Metanephros (tissue), 2 donors: ENCODE measurements around a stretch of chr12.

DNA sequence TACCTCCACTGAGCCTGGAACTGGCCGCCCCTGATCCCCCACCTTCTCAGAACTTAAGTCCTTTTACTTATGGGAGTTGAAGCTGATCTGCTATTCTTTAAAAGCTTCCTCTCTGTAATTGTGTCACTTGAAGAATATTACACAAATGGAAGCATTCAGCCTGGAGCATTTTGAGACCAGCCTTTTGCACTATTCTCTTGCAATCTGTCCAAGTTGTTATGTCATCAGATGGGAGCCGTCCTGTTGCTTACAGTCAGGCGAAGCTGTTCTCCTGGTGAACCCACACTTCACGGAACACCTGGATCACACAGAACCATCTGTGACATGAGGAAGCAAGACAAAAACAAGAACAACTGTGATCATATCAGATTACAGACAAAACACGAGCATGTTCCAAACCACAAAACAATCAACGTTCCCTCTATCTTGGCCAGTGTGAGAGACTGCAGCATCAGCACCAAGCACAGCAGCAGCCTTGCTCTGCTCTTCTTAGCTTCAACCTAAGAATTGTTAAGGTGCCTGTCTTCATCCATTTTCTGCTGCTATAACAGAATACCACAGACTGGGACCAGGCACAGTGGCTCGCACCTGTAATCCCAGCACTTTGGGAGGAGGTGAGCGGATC lies 180.5 kb upstream of the SFSWAP start:
- RAMPAGE, long total RNA: no peak

DNA sequence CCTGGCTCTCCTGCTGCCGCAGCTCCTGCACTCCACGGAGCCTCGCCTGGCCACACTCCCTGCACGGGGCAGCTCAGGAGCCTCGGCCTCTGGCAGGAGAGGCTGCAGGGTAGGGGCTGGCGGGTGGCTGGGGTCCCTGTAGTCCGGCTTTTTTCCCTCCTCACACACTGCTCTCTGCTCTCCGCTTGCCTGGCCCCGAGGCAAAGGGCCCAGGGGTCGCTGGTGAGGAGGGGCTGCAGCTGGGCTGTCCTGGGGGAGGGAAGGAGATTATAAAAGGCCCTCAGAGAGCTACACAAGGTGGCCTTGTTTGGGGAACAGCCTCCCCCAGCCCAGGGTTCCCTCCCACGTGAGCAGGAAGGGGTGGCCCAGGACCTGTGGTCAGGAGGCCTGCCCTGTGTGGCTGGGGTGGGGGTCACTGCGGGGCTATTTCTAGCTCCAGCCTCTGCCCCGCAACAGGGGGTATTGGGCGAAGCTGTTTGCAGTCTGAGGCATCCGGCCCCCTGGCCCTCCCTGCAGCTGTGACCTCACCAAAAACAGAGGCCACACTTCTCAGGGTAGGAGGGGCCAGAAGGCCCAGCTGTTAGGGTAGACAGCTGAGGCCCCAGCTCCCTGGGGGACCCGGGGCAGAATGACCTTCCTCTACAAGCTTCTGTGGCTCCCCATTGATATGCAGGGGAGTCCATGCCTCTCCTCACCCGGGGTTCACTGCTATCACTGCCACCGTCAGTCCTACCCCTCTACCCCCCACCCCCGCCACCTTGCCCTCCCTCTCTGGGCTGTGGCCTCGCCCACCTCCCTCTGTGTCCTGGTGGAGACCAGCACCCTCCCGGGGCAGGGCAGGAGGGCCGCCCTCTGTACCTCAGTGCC lies 88.8 kb upstream of the SFSWAP start:
- RAMPAGE, long total RNA: no peak

GRCh38 chr12:131737009-131737465 lies 26.1 kb downstream of the SFSWAP start:
- RAMPAGE, long total RNA: no peak

- RAMPAGE, long total RNA: no peak
Observed at GRCh38 chr12:131756361-131756699, 45.4 kb downstream of the SFSWAP start.

DNA sequence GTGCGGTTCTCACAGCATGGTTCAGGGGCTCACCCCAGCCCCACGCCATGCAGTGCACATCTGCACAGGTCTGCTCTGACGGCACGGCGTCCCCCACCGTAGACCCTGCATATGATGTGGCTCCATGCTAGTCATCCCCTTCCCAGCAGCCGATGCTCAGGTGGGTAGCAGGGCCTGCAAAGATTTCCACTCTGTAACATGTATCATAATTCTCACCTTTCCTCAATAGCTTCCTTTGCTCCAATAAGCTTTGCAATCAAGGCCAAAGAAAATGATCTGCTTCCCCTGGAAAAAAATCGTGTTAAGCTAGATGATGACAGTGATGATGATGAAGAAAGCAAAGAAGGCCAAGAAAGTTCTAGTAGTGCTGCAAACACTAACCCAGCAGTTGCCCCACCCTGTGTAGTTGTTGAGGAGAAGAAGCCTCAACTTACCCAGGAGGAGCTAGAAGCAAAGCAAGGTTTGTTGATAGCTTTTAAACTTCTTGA lies 53.4 kb downstream of the SFSWAP start:
- RAMPAGE, long total RNA: no peak

DNA sequence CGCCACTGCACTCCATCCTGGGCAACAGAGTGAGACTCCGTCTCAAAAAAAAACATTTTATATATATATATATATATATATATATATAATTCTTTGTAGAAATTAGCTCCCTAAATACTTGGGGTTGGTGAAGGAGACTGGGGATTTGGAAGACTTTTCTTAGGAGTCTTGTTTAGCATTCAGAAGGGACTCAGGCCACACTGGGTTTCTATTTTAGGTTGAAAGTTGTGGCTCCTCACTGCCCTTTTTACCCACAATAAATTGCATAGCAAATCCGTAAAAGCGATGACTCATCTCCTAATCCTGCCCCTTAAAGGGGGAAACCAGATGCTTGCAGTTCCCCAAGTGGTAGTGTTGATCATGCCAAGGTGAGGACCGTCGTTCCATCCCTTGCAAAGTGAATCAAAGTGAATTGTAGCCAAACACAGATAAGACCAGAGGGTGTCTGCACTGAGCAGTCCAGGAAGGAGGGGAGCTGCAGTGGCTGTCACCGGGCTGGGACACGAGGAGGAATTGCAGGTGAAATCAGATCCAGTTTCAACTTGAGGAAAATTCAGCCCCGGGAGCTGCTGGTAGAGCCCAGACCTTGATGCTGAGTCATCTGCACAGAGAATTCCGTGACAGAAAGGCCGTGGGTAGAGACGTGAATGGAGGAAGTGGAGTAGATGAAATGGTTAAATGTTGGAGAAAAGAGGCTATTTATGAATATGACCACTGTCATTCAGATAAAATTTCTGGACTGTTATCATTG lies 44.3 kb upstream of the MMP17 start:
- RAMPAGE, long total RNA: no peak

- RAMPAGE, long total RNA: no peak
Observed at GRCh38 chr12:131895971-131896370, 1.5 kb downstream of the ULK1 start.

- RAMPAGE, long total RNA: no peak
Observed at GRCh38 chr12:131902345-131902766, 7.9 kb downstream of the ULK1 start.

DNA sequence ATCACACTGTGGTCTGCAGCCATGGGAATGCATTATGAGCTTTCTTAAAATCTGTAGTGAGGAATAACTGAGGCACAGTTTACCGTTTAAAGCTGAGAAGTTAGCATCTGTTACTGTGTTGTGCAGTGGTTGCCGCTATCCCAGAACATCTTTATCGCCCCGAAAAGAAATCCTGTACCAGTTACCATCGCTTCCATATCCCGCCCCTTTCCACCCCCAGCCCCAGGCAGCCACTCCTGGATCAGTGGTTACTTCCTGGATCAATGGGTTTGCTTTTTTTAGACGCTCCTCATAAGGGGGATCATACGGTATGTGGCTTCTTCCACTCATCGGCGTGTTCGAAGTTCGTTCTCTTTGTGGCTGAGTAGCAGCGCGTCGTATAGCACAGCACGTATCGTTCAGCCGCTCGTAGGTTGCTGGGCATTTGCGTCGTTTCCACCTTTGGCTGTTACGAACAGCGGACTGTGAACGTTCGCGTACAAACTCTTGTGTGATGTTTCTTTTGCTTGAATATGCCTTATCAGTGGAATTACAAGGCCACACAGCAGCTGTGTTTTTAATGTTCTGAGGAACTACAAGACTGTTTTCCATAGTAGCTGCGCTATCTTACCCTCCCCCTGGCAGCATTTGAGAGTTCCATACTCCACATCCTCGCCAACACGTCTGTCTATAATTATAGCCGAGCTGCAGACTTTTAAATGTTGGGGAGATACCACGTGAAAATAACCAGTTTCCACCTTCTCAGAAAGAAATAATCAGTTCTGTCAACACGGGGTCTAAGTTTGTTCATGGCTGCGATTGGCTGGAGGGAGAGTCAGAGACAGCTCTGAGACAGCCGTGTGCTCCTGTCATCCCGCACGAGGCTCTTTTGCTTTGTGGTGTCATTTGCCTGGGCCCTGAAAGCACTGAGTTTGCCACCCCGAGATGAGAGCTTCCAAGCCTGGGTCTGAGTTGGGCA lies 2.0 kb downstream of the NOC4L start:
- RAMPAGE, long total RNA: no peak

DNA sequence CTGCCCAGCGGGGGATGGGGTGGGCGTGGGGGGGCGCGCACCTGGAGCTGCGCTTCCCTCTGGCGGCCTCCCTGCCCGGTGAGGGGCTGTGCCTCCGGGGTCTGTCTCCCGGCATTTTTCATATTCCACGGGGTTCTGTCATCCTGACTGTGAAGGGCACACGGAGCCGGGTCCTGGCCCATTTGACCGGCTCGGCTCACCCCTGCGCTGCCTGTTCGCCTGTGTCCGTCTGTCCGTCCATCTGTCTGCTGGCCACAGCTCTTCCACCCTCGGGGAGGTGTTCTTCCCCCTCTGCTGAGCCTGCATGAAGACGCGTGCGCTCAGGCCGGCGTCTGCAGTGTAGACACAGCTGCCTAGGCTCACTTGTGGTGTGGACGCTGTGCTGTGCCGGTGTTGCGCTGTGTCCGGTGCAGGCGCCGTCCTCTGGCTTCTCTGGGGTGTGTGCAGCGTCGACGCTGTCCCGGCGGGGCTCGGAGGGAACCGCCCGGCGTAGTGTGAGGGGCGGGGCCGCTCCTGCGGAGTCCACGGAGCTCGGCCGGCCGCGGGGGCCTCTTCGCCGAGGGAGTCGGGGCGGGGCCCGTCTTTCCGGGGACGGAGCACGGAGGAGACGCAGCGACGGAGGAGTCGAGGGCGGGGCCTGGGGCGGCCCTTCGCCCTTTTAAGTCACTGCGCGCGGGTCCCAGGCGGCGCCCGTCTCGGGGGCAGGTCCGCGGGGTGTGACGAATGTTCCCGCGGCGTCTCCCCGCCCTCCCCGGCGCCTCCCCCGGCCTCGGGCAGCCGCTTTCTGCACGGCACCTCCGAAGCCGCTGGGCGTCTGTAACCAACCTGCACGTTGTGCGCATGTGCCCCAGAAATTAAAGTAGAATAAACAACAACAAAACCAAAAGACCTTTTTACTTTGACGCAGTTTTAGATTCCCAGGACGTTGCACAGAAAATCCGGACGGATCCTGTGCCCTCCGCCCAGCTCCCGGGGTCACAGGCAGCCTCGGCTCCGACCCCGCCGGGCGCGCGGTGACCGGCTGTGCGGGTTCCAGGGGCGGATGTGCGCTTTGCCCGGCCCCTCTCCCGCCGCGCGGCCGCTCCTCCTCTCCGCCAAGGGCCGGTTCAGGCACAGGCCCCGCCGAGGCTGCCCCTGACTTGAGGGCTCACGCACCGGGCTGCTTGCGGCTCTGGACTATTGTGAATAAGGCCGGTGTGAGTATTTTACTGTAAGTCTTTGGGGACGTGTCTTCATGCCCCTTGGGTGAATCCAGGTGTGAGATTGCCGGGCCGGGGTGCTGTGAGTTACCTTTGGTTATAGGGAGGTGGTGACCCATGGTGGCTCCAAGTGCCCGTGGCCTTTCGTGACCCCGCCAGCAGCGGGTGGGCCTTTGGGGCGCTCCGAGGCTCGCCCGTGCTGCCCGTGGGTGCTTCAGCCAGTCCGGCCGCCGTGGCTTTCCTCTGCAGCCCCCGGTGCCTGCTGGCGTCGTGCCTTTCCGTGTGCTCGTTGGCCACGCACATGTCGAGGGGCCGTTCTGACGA lies 45.4 kb downstream of the NOC4L start:
- RAMPAGE, long total RNA: no peak

DNA sequence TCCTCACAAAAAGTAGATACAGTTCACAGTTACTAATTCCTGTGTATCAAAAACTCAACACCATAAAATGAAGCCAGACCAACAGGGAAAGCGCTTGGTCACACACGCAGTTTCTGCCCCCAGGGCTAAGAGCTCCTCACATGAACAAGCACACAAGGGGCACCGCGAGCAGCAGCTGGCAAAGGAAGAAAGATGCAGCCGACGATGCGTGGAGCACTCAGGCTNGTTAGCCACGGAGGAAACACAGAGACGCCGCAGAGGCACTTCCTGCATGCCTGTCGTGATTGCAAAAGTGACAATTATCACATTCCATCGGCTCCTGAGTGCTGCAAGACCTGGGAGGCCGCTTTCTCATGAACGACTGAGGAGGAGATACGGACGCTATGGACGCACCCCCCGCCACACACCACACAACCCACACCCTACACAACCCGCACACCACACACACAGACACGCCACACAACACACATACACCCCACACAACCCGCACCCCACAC lies 78.2 kb downstream of the NOC4L start:
- RAMPAGE, long total RNA: no peak

DNA sequence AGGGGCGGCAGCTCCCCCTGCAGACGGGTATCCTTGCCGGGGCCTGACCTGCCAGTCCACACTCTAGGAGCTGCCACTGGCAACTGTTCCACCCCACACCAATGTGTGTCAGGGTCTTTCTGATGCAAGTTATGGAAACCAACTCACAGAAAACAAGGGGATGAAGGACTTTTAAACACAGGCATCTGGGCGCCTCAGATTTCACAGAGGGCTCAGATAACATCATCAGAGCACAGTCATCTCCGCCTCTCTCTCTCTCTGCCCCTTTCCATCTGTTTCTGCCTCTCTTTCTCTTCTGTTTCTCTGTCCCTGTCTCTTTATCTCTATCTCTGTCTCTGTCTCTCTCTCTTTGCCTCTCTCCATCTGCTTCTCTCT lies 67.5 kb upstream of the FBRSL1 start:
- RAMPAGE, long total RNA: no peak

- RAMPAGE, long total RNA: no peak
Observed at GRCh38 chr12:132444740-132445913, 44.8 kb upstream of the FBRSL1 start.

- RAMPAGE, long total RNA: no peak
Observed at GRCh38 chr12:132445914-132446190, 44.1 kb upstream of the FBRSL1 start.

DNA sequence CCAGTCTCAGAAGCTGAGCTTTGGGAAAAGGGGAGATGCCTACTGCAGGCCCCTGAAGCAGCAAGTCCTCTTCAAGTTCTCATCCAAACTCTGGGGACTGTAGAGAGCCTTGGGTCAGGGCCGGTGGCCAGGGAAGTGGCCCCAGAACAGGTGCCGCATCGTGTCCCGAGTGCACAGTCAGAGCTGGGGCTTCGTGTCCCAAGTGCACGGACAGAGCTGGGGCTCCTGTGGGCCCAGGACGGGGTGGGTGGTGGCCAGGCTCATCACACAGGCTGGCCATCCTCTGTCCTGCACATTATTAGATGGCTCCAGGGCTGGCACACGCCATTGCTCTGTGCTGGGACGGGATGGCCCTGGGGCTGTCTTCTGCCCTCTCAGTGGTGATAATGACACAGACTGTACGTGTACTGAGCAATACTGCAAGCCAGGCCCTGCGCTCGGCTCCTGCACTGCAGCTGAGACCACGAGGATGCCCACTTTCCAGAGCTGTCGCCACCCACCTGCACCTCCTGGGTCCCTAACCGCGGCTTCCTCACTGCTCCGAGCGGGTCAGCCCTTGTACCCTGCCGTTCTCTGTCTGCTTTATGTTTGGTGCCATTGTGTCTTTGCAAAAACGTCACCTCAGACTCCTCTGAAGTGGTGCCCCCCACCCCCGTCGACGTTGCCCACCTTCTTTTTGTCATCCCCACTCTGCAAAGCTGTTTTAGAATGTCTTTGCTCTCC lies 1.9 kb downstream of the FBRSL1 start:
- RAMPAGE, long total RNA: no peak

DNA sequence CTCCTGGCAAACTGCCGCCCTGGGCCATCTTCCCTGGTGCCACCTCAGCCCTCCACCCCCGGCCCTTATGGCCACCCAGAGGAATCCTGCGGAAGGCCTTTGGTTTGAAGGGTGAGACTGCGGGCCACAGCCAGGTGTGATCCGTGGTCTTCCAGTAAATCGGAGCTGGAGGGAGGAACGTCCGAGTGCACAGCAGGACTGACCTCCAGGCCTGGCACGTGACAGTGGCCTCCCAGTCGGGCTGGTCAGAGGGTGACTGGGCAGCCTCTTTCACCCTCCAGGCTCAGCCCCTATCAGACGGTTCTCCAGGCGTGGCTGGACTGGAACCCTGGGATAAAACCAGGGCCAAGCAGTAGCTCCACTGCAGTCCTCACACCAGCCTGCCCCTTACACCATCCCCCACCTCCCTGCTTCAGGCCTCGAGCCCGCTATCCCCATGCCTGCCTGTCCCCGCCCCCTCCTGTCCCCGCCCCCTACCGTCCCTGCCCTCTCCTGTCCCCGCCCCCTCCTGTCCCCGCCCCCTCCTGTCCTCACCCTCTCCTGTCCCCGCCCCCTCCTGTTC lies 12.4 kb downstream of the FBRSL1 start:
- RAMPAGE, long total RNA: no peak

GRCh38 chr12:132505129-132505657 lies 15.2 kb downstream of the FBRSL1 start:
- RAMPAGE, long total RNA: no peak

- RAMPAGE, long total RNA: no peak
Observed at GRCh38 chr12:132511046-132511297, 21.0 kb downstream of the FBRSL1 start.

- RAMPAGE, long total RNA: no peak
Observed at GRCh38 chr12:132520962-132521589, 31.1 kb downstream of the FBRSL1 start.

GRCh38 chr12:132531802-132532480 lies 42.0 kb downstream of the FBRSL1 start:
- RAMPAGE, long total RNA: no peak